RPMI7951 (cell line): ENCODE data around the gene GTF2B.

DNA sequence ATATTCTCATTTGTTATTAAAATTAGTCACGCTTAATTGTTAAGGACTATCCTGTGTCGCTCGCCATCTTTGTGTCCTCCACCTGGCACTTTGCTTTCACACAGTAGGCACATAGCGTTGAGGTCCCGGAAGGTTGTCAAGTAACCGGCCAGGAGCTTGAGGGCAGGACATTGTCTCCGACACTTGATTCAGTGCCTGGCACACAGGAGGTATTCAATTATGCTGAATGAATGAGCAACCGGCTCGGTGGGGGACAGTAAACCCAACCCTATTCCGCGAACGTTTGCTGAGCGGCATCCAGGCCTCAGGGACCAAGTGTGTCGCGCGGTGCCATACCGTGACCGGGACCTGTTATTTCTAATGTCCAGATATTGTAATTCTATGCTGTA lies 428 bp upstream of the SH3GLB1 start:
- RAMPAGE, long total RNA = no peak

DNA sequence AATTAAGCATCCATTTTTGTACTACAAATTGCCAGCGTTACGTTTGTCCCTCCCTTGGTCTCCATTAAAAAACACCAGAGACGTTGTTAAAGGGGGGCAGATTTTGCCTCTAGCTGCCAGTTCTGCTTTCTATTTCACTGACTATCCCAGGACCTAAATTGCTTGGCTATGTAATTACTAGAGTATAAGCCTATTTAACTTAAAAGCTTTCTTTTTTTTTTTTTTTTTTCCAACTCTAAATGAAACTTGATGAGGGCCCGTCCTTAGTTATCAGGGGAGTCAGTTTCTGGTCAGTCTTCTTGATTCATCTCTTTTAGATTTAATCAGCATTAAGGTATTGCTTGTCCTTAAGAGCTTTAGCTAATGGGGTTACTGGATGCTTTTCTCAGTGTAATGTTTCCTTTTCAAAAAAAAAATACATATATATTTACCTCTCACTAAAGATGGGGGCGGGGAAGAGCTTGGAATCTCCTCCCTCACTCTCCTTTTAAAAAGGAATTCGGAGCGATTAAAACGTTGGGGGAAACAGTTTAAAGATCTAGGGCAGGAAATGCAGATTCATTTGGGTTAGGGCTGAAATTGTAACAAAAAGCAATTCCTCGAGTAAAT lies 1.2 kb downstream of the LMO4 start:
- RAMPAGE, long total RNA = no peak

DNA sequence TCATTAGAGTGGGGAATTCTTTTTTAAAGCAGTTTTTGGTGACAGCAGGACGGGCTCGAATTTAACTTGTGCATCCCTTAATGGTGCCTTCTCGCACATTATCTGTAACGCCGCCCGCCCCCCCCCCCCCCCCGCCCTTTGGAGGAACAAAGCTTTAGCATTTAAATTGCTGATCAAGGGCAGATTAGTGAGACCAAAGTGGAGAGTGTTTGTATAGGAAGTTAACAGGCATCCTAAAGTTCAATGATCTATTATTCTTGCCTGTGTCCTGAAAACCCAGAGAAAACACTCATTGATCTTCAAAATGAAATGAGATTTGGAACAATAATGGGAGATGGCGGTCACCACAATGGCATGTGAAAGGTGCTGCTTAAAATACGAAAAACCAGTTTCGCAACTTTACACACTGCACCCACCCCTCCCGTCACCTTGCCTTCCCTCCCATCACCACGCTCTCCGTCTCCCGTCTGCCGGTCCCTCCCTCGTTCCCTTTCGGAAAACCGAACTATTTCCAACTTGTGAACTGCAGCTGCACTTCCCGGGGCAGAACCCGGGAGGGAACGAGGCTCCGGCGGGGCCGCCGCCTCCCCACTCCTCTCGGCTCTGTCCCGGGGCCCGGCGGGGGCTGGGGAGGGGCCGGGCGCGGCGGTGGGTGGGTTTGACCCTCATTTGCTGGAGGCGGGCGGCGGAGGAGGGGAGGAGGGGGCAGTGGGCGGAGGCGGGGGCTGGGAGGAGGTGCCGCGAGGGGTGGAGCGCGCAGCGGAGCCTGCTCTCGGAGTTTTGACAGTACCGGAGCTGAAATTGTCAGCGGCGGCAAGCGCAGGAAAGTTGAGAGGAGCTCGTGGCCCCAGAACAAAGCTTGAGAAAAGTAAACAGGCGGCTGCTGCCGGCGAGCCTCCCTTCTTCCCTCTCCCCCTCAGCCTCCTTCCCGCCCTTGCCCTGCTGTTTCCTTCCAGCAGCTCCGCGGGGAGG lies 2.6 kb downstream of the LMO4 start:
- RAMPAGE, long total RNA = no peak

DNA sequence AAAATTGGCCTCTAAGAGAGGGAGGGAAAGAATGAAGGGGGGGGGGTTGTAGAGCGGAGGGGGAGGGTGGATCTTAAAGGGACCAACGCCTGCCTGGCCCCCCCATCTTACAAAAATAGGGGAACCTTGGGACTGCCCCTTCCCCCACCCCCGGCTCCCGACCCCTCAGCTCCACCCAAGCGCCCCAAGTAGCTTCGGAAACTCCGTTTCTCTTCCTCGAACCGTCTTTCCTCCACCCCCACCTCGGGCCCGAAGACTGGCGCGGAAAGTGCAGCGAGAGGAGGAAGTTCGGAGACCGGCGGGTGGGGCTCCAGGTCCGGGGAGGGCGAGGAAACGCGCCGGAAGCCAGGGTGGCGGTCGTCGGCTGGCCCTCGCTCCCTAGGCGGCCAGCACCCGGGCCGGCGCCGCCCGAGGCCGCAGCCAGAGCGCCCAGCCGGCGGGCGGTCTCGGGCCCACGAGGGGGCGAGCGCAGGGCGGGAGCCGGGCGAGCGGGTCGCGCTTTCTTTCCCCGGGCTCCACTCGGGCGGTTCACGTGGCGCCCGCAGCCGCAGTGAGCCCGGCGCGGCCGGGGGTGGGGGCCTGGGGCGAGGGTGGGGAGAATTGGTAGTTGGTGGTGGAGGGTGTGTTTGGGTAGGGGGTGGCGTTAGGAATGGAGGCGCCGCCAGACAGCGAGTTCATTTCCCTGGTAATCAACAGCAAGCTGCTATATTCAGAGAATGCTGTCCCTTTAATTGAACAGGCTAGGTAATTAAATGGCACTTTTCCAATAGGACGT lies 6.5 kb downstream of the LMO4 start:
- RAMPAGE, long total RNA = no peak

DNA sequence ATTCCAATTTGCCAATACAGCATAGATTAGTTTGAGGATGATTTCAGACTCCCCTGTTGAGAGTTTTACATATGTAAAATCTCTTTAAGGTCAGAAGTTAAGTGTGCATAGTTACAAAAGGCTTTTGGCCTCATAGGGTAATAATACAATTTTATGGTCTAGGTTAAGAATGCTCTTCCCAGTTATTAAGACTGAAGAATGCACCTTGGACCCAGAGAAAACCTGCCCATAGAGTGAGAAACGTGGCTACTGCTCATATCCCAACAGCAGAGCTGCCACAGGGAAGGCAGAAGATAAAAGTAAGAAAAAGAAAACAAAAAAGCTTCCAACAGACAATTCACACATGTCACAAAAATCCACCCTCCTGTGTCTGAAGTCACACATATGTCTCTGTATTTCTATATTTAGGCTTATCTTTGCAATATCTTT lies 255.9 kb downstream of the LMO4 start:
- RAMPAGE, long total RNA = no peak

GRCh38 chr1:88891087-88892317 lies at the start of gene GTF2B:
GTF2B (minus strand) TSS chr1:88891567.
- RAMPAGE, long total RNA = no peak

DNA sequence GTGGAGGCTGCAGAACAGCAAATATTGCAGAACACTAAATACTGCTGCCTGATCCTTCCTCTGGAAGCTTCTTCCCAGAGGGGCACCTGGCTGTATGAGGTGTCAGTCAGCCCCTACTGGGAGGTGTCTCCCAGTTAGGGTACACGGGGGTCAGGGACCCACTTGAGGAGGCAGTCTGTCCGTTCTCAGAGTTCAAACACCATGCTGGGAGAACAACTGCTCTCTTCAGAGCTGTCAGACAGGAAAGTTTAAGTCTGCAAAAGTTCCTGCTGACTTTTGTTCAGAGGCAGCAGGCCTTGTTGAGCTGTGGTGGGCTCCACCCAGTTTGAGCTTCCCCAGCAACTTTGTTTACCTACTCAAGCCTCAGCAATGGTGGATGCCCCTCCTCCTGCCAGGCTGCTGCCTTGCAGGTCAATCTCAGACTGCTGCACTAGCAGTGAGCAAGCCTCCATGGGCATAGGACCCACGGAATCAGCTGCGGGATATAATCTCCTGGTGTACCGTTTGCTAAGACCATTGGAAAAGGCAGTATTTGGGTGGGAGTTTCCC lies 11.3 kb upstream of the GBP3 start:
- RAMPAGE, long total RNA = no peak

GRCh38 chr1:89545211-89546083 lies 20.8 kb downstream of the LRRC8B start:
- RAMPAGE, long total RNA = no peak

DNA sequence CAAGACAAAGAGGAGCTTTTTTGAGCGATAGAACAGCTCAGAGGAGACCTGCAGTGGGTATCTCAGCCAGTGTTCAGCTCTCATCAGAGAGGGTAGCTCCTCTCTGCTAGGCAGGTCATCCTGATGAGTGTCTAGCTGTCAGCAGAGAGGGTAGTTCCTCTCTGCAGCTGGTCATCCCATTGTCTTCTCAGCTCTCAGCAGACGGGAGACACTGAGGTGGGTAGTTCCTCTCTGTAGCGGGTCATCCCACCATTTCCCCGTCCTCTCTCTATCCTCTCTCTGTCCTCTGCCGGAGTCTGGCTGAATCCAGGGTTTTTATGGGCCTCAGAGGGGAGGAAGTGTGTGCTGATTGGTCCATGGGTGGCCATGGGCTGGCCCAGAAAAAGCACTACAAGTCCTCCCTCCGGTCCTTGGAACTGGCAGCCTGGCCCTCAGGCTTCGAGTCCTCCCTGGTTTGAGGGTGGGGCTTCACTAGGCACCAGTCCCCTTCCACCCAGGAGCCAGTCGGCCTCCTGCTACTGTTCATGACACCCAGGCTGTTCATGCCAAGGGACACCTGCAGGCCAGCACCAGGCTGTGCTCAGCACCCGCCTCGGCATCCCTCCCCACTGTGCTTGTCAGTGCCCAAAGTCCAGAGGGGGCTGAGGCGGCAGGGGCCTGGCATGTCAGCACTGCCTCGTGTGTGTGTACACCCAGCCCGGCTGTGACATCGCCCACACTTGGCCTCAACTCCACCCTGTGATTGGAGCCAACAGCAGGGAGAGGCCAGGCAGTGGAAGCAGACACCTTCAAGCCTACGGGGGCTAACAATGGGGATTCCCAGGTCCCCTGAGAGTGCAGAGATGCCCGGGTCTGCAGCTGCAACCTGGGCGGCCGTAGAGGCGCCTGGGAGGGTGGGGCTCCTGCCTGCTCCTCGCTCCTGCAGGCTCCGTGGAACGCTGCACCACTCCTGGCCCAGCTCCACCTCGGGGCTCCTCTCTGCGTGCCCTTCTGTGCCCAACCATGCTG lies 23.0 kb upstream of the LRRC8C start:
- RAMPAGE, long total RNA = no peak

DNA sequence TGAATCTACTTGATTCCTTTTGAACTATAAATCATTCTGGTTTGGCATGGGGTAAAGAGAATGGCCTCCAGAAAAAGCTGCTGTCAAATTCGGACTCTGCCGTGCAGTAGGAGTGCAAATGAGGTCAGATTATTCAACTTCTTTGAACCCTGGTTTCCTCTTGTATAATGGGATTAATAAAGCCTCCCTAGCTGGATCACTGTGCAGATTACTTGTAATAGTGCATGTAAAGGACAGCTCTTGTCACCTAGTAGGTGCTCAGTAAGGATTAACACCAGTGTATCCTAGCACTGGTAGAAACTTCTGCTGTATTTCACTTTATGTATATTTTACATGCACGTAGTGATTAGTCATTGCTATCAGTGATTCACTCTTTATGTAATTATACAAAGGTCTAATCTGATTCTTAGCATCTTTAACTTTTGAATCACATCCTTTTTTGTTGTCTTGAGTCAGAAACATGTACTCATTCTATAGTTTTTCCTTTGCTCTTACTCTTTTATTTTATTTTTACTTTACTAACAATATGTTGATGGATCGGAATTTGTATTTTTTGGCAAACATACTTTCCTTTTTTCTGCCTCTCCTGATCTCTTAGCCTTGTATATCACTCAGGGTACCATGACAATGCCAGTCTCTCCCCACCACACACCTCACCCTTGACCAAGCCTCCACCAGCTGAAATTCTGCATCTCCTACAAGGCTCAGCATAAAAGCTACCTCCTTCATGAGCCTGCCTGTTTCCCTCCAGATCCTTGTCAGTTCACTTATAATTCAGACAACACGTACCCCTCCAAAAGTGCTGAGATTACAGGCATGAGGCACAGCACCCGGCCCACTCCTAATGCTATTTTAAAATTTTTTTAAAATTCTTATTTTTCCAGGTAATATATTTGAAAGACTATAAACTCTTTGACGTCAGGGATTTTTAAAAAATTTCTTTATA lies 3.3 kb downstream of the LRRC8C start:
- RAMPAGE, long total RNA = no peak

DNA sequence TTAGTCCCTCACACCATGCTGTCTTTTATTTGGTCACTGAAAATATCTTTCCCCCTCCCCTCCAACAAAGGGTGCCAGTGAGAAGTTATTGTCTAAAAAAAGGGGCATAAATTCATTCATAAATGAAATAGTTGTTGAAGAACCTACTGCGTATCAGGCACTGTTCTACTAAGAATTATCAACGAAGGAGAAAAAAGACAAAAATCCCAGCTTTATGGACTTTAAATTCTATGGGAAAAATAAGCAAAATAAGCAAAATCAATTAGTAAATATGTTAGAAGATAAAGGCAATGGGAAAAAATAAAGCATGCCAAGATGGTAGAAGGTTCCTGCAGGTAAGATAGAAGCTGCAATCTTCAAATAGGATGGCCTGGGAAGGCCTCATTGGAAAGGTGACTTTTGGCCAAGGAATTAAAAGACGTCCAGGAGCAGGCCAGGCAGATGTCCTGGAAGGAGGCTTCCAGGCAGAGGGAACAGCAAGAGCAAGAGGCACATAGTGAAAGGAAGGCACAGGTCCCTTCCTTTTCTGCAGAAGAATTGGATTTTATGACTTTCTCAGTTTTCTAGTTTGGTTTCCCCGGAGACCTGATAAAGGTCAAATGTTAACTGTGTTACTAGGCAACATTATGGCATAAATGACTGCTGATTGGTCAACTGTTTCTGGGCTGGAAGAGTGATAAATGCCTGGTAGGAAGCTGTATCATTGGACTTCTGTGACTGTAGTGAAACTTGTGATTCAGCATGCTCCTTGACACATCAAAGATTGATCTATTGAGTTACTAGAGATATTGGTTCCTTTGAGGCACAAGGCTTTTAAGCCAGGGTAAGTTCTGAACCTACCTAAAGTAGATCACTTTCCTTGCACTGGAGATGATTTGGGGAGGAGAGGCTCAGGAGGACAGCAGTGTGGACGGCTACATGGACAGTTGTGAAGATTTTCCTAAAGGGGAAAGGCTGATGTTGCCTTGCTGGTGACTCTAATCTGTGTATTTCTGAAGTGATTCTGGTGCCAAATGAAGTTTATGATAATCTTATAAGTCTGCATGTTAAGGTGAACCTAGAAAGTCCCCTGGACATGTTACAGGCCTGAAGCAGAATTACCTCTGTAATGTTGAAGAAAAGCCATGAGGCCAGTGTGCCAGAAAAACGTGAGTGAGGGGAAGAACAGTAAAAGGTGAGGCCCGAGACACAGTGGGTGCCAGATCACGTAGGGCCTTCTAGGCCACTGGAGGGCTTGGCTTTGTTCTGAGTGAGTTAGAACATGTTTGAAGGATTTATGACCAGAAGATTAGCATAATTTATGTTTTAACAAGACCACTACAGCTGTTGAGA lies 55.7 kb downstream of the LRRC8C start:
- RAMPAGE, long total RNA = no peak

DNA sequence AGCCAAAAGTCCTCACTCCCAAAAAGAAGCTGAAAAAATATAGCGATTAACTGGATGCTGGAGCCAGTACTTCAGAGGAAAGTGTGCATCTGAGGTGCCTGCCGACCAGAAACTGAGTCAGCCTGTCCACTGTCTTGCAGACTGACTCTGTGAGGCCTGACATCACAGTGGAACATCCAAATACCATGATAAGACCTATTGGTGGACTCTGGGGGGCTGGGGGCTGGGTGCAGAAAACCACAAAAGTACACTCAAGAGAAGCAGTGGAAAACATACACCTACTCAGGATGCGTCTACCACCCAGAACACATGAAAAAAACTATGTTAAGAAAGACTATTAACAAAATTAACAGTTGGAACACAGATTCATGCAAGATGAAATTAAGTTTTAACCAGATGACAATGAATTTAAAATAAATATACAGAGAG lies 69.1 kb downstream of the LRRC8C start:
- RAMPAGE, long total RNA = no peak

- RAMPAGE, long total RNA = no peak
These were observed 81.5 kb upstream of the LRRC8D start for GRCh38 chr1:89739052-89739974.

- RAMPAGE, long total RNA = no peak
These were observed 1.6 kb downstream of the LRRC8D start for GRCh38 chr1:89822571-89822775.

DNA sequence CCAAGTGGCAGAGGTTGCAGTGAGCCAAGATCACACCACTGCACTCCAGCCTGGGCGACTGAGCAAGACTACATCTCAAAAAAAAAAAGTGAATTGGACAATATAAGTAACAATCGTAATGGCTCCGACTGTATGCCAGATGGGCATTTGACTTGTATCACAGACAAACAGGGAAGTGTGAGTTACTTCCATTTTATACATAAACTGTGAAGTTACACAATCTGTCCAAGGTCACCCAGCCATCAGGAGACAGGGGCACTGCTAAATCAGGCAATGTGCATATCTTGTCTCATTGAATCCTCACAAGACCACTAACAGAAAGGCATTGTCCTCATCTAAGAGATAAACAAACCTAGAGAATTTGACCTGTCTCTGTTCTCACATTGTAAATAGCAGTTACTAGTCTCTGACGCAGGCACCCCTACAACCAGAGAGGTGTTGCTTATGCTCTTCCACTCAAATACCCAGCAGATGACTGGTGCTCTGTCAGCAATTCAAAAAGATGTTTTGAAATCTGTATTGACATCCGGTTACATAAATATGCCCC lies 52.1 kb upstream of the ZNF326 start:
- RAMPAGE, long total RNA = no peak

DNA sequence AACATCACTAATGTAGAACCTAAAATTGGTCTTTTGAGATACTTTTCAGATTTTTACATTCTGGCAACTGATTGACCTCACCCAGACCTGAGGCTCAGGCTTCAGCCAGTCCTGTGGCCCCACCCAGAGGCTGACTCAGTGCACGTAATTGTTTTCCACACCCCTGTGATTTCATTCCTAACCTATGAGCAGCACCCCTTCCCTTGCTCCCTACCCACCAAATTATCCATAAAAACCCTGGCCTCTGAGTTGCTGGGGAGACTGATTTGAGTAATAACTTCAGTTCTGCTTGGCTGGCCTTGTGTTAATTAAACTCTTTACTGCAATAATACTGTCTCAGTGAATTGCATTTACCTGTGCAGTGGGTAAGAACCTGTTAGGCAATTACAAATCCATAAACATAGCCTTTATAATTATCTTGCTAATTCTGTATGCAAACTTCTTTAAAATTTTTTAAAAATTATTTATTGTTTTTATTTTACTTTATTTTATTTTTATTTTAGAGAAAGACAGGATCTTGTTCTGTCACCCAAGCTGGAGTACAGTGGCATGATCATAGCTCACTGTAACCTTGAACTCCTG lies 41.5 kb upstream of the ZNF326 start:
- RAMPAGE, long total RNA = no peak

GRCh38 chr1:91386986-91387592 lies 17.5 kb downstream of the HFM1 start:
- RAMPAGE, long total RNA = no peak

DNA sequence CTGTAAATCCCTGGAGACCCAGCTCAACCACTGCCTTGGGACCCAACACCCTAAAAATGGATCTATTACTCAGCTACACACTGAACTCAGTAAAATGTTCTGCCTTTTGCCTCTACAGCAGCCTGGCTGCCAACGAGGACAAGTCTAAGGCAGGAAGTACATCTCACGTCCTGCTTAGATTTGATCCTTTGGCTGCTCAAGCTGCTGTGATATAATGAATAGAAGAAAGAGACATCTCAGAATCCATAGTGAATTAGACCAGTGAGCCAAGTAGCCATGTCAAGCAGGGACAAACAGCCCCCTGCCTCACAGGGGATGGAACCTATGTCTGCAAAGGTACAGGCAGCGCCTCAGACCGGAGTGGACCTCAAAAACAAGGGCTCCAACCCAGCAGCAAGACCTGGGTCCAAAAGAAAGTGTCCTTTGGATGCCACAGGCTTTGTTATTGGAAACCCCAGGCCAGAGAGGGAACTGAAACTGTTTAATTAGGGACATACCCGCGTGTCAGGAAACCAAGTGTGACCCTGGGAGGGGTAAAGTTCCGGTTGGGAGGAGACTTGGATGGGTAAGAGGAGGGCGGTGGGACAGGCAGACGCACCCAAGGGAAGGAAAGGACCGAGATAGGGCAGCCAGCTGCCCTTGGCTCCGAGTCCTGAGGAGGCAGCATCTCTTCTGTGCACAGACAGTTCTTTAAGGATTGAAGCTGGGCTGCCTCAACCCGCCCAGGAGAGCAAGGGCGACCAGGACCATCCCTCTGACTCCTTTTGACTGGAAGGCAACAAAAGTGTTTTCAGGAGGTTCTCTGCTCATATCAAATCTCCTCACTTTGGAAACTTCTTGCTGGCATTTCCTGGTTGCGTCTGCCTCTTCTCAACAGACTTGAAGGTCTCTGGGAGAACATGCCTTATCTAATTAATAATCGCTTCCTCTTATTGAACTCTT lies 71.3 kb downstream of the CDC7 start:
- RAMPAGE, long total RNA = no peak

GRCh38 chr1:91582603-91582956 lies 81.9 kb downstream of the CDC7 start:
- RAMPAGE, long total RNA = no peak

DNA sequence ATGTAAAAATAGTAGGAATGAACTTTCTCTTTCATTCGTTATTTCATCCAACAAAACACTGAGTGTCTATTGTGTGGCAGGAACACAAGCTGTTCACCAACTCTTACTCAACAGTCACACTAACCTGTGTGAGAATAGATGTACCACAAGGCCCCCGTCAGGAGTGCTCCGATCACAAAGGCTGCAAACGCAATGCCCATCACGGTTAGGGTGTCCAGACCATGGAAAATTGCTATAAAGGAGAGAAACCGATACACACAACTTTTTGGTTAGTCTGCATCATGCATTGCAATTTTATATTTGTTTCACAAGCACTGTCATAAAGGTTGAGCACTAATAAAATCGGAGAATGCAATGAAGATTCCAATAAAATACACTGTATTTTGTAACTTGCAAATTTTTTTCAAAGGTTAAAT lies 190.4 kb downstream of the TGFBR3 start:
- RAMPAGE, long total RNA = no peak